Mesenchymal stem cell of the bone marrow (primary cell): ENCODE data around the genes CKLF and CMTM1.

DNA sequence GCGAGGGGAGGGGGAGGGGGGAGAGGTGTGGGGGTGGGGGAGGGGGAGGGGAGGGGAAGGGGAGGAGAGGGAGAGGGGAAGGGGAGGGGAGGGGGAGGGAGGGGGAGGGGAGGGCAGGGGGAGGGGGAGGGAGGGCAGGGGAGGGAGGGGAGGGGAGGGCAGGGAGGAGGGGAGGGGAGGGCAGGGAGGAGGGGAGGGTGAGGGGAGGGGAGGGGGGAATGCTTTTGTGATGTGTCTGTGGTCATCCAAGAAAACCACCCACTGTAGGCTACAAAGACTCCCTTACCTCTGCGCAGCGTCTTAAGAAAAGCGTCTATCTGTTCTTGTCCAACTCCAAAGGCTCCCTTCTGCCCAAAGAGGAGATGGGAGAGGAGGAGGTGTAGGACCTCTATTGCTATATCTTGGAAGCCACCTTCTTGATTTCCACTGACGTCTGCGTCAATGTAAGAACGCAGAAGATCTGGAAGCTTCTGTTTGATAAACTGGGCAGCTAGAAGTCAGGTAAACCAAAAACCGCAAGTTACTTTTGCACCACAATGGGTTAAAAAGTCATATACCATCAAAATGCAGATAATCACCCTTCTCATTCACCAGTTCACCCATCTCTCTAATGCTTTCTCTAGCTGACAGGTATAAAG, 43.2 kb downstream of the CNOT1 start:
- CAGE, long polyA plus RNA = no peak

DNA sequence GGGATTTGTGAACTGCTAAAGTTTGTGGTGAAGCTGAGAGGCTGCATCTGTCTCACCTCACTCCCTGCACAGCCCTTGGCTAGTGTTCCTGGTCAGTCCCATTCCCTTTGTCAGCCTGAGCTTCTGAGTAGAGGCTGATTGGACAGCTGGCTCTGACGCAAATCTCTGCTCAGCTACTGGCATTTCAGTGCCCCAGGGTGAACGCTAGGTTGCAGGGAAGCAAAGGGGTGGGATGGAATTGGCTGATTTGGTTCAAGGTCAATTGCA, 23.1 kb upstream of the CNOT1 start:
- CAGE, long polyA plus RNA = no peak

DNA sequence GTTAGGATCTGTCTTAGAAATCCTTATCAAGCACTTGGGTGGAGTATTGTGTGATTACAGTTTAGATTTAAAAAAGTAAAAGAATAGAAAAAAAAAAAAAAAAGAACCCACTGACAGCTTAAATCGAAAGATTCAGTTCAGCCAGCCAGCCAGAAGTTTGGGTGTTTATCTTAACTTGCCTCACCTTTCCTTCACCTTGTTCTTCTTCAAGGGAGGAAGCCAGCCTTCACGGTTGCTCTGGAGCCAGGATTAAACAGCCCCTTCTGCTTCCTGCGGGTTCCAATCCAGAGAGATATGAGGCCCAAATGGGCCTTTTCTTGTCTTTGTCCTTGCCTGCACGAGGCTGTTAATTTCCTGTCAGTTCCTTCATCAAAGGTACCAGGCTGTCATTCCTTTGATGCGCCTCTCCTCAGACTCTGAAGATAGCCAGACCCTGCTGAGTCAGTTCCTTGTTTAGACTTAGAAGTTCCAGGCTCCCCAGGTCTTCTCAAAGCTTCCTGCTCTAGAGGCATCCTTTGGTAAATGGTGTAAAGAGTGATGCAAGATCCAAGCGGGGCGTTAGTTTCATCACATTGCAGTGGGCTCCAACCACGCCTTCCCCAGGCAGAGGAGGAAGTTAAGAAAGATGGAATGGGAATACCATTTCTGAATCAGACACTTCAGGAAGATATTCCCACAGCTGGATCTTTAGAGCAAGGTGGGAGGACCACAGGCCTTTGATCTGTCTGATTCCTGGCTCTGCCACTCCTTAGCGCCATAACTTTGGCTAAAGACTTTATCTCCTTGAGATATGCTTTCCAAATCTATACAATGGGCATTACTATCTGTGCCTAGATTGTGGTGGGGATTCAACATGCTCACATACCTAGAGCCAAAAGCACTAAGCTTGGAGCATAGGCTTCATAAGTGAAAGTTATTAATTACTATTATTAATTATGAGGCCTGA, 4.0 kb upstream of the CDH11 start:
- CAGE, long polyA plus RNA = no peak

GRCh38 chr16:65176507-65177188, 54.8 kb upstream of the CDH11 start:
- CAGE, long polyA plus RNA = no peak

- CAGE, long polyA plus RNA = no peak
Measured at GRCh38 chr16:65945385-65945737, 421.1 kb upstream of the CDH5 start.

- CAGE, long polyA plus RNA = no peak
Measured at GRCh38 chr16:66270072-66270938, 96.2 kb upstream of the CDH5 start.

- CAGE, long polyA plus RNA = no peak
Measured at GRCh38 chr16:66400240-66400575, 26.9 kb upstream of the BEAN1 start.

GRCh38 chr16:66536777-66537231, 13.1 kb downstream of the TK2 start:
- CAGE, long polyA plus RNA = no peak

DNA sequence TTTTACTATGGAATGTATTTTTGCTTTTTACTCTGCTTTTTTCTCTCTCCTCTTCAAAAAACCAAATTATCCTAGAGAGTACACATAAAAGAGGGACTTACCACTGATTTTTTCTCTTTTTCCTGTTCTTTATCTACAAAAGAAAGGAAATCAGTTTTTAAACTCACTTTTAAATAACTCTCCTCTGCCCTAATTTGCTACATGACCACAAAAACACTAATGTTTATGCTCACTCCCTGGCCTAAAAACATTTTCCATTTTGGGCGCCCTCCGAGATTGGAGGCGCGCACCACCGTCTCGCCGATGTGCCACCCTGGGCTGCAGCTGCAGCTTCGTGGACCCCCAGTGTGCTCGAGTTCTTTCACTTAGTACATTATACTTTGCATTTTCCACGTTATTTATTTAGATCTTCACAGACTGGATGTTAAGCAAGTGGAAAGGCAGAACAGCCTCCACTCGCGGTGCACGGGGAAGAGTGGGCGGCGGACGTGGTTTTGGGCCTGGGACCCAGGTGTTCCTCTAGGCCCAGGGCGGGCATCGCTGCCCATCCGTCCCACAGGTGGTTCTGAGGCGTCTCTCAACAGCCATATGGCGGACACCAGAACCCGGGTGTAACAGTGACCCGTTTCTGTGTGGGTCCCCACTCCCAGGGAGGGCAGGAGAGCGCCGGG, 910 bp downstream of the TK2 start:
- CAGE, long polyA plus RNA = no peak

DNA sequence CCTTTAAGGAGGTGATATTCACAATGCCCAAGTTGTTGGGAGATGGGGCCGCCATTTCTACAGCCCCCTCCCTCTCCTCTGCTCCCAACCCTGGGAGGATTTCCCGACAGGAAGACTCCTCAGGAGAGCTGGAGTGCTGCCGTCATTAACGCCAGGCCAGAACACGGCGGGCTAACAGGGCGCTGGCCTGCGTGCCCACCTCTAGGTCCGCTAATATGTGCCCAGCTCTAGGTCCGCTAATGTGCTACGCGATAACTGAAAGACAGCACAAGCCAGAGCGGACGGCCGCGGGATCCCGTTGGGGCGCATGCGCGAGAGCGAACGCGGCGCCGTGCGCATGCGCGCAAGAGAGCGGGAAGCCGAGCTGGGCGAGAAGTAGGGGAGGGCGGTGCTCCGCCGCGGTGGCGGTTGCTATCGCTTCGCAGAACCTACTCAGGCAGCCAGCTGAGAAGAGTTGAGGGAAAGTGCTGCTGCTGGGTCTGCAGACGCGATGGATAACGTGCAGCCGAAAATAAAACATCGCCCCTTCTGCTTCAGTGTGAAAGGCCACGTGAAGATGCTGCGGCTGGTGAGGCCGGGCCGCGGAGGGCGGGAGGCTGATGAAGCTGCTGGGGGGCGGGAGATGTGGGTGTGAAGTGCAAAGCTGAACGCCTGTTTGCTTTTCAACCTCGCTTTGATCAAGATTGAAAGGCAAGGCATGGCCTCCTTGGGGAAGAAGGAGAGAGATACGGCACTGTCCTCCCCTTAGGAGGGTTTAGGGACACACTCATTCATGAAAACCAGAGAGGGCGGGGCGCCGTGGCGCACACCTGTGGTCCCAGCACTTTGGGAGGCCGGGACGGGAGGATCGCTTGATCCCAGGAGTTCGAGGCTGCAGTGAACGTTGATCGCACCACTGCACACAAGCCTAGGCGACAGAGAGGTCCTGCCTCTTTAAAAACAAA, at the start of gene CKLF:
Gene CKLF (plus strand): TSS at position 351 of the 944 bp plus-strand sequence.
- CAGE, long polyA plus RNA = start-site peak on the plus strand centred at position 375 of the sequence, 16 bp wide, 19 and 53 reads in 2 replicates

DNA sequence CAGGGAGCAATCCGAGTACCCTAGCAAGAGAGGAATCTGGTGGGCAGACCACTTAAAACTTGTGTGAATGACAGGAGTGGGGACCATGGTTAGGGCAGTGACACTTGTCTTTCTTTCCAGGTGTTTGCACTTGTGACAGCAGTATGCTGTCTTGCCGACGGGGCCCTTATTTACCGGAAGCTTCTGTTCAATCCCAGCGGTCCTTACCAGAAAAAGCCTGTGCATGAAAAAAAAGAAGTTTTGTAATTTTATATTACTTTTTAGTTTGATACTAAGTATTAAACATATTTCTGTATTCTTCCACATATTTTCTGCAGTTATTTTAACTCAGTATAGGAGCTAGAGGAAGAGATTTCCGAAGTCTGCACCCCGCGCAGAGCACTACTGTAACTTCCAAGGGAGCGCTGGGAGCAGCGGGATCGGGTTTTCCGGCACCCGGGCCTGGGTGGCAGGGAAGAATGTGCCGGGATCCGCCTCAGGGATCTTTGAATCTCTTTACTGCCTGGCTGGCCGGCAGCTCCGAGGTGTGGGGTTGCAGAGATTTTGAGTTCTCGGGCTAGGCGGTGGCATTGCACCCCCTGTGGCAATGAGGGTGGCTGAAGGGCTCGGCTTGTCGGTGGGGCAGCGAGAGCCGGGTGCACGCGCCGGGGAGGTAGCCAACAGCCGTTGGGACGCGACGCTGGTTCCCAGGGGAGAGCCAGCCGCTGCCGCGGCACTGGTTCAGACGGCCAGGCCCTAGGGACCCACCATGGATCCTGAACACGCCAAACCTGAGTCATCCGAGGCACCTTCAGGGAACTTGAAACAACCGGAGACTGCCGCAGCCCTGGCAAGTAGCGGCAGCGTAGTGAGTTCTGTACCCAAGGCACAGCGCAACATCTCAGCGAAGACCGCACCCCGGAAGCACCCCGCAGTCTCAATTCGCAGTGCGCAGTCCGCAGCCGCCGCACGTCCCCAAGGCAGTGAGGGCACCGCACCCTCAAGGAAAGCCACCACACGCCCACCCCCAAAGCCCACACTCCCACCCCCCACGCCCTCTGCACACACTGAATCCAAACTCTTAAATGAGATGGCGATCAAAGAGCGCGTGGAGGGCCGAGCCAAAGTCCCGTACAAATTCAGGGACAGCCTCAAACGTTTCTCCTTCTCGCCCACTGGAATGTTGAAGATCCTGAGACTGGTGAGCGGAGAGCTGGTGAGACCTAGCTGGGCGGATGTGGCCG, at the start of gene CMTM1:
Gene CMTM1 (plus strand): TSS at position 674 of the 1,223 bp plus-strand sequence.
- CAGE, long polyA plus RNA = no peak

DNA sequence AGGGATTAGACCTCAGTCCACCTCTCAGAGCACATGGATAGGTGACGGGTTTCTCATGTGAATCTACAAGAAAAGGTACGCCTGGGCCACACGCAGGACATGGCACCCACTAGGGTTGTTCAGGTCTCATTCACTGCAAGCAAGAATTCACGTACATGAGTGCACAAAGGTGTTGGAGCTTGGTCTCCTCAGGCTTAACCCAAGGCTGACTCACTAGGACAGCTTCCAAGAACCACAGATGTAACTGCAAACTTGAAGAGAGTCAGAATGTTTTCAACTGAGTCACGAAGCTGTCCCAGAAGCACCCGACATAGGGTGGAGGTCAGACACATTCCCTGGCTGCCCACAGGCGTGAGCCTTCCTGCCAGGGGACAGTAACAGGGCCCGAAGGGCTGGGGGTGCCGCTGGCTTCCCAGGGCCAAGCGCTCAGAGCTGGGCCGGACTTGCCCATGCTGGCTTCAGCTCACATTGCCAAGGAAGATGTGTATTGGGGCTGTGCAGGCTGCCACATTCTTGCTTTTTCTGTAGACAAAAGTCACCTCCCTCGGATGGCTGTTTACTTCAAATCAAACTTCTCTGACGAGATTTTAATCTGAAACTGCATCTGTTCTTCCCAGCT, 14.1 kb downstream of the CMTM3 start:
- CAGE, long polyA plus RNA = no peak

DNA sequence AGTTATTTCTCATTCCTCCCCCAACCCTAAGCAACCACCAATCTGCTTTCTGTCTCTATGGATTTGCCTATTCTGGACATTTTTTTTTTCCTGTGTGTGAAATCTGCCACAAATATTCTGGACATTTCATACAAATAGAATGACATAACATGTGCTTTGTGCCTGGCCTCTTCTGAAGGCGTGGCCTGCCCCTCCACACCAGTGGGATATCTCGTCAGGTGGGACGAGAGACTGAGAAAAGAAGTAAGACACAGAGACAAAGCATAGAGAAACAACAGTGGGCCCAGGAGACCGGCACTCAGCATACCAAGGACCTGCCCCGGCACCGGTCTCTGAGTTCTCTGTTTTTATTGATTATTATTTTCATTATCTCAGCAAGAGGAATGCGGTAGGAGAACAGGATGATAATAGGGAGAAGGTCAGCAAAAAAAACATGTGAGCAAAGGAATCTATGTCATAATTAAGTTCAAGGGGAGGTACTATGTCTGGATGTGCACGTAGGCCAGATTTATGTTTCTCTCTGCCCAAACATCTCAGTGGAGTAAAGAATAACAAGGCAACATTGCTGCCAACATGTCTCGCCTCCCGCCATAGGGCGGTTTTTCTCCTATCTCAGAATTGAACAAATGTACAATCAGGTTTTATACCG, 23.2 kb downstream of the CMTM3 start:
- CAGE, long polyA plus RNA = no peak

GRCh38 chr16:66695609-66696185, 846 bp downstream of the CMTM4 start:
- CAGE, long polyA plus RNA = no peak

DNA sequence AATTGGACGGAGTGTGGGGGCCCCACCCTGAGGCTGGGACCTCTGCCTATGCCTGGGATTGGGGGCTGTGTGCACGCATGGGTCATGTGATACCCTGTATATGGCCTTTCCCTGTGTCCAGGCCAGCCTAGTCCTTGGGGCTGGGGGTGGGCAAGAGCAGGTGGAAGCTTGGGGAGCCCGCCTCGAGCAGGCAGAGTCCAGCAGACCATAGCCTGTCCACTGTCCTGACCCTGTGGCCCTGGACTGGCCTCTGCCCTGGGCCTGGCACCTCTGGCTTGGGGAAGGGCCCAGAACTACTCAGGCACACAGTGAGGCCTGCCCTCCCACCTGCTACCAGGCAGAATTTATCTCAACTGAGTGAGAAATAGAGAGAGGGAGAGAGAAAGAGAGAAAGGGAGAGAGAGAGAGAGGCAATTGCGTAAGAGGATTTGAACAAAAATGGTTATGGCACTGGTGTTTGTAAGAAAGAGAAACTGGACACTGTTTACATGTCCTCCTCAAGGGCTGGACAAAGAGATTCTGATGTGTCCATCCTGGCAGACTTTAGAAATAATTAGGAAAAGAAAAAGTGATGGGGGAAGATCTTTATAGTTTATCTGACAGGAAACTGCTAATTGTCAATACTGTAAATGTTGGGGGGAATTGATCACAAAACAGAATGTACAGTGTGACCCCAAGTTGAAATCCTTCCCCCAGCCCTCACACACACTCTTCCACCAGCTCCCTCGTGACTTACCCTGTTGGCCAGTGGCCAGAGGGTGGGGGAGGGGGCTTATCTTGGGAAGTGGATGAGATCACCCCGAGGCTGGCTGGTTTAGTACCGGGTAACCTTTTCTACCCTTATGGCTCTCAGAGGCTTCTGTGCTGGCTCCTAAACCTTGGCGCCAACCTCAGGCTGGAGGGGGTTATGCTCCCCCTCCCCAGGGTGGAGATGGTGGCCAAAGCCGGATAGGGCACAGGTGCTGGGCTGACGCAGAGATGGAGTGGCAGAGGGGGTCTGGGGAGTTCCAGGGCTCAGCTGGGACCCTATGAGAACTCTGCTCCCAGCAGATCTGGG, 18.9 kb downstream of the CDH16 start:
- CAGE, long polyA plus RNA = no peak

DNA sequence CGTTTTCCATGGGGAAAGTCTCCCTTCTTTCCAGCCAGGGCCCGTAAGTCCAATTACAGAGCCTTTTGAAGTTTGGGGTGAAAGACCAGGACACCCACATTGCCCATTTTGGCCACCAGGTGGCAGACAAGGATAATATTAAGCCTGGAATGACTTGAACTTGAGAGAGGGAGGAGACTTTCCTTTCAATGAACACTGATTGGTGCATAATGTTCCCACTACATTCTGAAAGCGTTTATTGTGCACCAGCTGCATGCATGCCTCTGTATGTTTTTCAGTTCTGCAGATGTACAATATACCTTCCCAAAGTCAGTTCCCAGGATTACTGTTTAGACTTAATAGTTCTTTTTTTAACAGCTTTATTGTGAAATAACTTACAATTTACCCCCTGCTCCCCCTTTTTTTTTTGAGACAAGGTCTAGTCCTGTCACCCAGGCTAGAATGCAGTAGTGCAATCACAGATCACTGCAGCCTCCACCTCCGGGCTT, 12.0 kb downstream of the CES2 start:
- CAGE, long polyA plus RNA = no peak

DNA sequence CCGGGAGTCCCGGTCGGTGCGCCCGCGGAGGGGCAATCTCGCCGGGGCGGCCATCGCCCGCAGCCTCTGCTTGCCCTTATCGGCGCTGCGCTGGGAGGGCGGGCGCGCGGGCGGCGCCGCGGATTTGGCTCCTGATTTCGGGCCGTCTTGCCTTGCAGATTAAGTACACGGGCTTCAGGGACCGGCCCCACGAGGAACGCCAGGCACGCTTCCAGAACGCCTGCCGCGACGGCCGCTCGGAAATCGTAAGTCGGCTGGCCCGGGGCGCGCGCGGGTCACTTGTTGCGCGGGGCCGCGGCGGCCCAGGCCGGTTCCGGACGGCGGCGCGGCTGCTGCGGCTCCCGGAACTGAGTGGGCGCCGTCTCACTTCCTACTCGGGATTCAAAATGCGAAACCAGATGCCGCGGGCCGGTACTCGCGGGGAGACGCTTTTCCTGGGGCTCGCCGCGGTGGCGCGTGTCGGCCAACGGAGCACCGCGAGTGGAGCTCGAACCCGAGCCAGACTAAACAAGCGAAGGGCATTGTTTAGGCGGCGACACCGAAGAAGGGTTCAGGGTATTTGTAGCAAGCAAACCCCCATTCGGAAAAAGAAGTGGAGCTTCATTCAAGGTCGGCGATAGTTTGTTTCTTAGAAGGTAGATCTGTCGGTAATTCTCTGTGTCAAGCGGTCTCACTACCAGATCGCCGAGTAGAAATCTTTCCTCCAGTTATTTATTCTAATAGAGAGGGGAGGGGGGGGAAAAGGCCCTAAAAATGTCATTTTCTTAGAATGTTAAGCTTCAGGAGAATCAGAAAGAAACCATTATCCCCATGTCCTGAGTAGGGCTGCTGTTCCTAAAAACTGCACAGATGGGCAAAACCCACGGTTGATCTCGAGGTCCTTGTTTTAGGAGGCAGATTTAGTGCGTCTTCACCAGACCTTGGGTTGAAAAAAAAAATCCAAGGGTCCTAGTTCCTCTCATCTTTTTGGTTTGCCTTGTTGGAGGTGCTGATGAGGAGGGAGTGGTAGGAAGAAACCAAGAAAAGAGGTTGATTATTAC, 940 bp downstream of the CBFB start:
- CAGE, long polyA plus RNA = no peak

- CAGE, long polyA plus RNA = no peak
Measured at GRCh38 chr16:67034243-67034741, 5.3 kb downstream of the CBFB start.

GRCh38 chr16:67150028-67150253, 857 bp downstream of the B3GNT9 start:
- CAGE, long polyA plus RNA = no peak

- CAGE, long polyA plus RNA = no peak
Measured at GRCh38 chr16:67197764-67198575, 961 bp upstream of the ELMO3 start.